Glomerular endothelial cell (primary cell): ENCODE results near the genes USP6NL, ECHDC3 and CAMK1D.

DNA sequence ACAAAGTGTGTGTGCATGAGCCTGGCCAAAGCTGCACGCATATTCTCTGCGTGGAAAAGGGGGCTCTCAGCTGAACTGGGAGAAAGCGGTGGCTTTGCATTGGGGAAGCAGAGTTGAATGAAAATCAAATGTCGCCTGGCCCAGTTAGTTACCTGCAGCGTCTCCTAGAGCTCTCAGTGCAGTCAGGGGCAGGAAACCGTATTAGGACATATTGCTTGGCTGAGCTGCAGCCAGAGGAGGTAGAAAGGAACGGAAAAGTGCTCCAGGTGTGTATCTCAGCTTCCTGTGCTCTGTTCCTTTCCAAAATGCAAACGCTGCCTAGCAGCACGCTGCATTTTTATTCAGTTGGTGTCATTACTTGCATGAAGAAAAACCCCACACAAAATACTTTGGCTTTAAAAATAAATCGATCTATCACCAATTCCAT is 4.9 kb downstream of the GATA3 start:
- RAMPAGE, long total RNA: no peak

- RAMPAGE, long total RNA: no peak
Observed at GRCh38 chr10:8404535-8405195, 350.2 kb downstream of the GATA3 start.

- RAMPAGE, long total RNA: no peak
Observed at GRCh38 chr10:10845045-10845605, 172.5 kb upstream of the CELF2 start.

GRCh38 chr10:11014558-11015241 is 3.0 kb upstream of the CELF2 start:
- RAMPAGE, long total RNA: no peak

DNA sequence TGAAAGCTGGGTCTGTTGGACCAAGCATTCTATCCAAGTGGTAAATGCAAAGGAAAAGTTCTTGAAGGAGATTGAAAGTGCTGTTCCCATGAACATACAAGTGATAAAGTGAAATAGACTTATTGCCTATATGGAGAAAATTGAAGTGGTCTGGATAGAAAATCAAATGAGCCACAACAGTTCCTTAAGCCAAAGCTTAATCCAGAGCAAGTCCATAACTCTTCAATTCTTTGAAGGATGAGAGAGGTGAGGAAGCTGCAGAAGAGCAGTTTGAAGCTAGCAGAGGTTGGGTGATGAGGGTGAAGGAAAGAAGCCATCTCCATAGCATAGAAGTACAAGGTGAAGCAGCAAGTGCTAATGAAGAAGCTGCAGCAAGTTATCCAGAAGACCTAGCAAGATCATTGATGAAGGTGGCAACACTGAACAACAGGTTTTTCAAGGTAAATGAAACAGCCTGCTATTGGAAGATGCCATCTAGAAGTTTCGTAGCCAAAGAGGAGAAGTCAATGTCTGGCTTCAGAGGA is 43.5 kb downstream of the CELF2 start:
- RAMPAGE, long total RNA: no peak

- RAMPAGE, long total RNA: no peak
Observed at GRCh38 chr10:11163062-11163670, 145.5 kb downstream of the CELF2 start.

- RAMPAGE, long total RNA: no peak
Observed at GRCh38 chr10:11236288-11236598, 218.6 kb downstream of the CELF2 start.

DNA sequence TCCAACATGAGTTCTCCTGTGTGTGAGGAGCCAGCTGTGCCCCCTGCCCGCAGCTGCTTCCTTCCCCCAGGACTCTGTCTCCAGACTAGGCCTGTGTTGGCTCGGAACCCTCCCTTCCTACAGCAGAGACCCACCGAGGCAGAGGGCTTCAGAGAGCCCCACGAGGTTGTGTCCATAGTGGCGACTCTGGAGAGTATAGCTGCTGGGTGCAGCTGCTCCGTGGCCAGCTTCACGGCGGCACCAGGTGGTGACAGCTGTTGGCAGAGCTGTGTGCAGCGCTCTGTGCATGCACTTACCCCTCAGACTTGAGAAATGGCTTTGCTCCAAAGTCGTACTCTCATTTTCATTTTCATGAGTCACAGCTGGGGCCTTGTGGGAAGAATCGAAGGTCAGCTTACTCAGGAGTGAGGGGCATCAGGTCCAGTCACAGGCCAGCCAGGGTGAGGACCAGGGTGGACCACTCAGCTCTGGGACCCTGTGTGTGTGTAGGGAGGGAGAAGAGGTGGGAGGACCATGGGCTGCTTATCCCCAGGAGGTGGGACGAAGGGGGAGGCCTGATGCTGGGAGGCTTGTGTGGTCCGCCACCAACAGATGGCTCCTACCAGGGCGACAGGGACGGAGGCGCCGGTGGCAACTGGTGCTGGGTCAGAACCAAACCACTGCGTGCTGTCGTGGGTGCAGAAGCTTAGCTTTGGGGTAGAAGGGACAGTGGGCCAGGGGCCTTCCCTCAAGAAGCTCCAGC is 224.8 kb downstream of the CELF2 start:
- RAMPAGE, long total RNA: no peak

DNA sequence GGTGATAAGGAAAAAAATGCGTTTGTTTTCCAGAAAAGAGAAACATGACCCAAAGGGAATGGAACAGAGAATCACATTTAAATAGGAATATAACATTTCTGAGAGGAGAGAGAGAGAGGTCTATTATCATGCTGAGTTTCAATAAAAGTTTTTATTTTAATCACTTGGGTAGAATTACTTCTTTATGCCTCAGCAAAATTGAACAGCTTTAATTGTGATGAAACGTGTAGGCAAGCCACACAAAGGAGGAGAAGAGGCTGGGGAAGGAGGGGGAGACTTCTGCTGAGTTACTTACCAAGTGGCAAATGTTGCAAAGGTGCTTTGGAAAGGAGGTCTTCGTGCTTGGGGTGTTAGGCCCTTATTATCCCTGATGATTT is 251.7 kb downstream of the CELF2 start:
- RAMPAGE, long total RNA: no peak

DNA sequence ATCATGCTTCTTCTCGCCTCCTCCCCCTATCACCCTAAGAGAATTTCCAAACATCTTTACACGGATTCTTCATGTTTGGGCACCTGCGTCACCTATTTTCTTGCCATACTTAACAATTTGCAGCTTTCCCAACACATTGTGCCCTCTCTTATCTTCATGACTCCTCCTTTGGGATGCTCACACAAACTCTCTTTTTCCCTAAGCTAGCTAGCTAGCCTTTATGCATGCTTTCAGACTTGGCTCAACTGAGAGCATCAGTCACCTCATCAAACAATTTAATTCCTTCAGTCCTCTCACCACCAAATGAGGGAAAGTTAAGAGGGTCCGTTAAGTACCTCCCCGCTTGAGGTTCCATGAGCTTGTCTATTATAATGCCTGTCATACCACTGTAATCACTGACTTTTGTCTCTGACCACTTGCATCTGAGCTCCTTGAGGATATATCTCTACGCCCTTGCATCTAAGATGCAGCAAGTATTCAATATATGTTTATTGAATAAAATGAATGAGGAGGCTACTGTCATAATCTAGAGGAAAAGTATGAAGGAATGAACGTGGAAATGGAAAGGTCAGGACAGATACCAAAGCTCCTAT is 41.5 kb downstream of the USP6NL start:
- RAMPAGE, long total RNA: no peak

DNA sequence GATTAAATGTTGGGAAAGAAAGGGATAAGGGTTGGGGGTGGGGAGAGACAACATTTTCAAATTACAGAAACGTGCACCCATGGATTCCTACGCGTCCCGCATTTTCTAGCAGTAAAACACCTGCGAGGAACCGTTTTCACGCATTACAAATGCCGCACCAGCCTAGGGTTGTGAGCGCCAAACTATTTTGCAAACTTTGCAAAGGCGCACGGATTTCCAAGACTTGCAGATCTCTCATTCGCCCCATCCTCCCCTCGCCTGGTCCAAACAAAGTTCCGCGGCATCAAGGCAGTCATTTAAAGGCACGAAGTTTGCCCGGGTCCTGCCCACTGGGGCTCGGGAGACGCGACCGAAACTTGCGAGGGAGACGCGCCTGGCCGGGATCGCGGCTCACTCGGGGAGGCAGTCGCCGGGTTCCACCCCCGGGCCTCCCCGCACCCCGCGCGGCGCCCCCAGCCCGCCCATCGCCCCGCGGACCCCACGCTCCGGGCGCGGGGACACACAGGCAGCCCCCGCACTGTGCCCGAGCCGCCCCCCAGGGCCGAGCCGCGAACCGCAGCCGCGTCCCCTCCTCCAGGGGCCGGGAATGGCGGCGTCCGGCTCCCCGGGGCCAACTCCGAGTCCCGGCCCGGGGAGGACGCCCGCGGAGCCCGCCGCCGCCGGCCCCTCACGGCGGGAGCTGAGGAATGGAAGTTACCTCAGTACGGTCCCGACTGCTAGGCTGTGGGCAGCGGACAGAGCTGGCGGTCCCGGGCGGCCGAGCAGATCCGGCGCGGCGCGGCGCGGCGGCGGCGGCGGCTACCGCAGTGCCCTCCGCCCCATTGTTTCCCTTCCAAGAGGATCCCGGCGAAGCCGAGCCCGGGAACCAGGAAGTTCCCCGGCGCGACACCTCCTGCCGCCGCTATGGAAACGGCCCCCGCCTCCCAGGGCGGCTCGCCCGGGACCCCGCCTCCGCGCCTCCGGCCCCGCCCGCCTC is at the start of gene USP6NL:
Gene USP6NL, minus strand, starts transcription at position 905 of the 976 bp plus-strand sequence.
- RAMPAGE, long total RNA: no peak

DNA sequence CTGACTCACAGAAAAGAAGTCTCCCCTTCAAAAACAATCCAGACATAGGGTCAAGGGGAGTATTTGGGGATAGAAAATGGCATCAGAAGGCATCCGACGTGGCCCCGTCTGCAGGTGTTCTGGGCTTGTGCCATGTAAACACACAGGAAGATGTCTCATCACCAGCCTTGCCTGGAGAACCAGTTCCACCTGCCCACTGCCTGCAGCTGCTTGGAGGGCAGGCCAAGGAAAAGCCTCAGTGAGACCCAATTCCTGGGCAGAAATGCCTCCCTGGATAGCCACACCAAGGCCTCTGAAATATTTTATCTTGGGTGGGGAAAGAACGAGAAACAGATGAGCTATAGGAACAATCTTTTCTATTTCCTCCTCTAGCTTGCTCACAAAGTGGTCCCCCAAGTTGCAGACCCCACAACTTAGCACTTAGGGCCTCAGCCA is 54.4 kb upstream of the ECHDC3 start:
- RAMPAGE, long total RNA: no peak

GRCh38 chr10:11742317-11743472 is at the start of gene ECHDC3:
Gene ECHDC3, plus strand, starts transcription at chr10:11742382.
- RAMPAGE, long total RNA: no peak

GRCh38 chr10:11825499-11826552 is 2.7 kb downstream of the PROSER2 start:
- RAMPAGE, long total RNA: no peak

DNA sequence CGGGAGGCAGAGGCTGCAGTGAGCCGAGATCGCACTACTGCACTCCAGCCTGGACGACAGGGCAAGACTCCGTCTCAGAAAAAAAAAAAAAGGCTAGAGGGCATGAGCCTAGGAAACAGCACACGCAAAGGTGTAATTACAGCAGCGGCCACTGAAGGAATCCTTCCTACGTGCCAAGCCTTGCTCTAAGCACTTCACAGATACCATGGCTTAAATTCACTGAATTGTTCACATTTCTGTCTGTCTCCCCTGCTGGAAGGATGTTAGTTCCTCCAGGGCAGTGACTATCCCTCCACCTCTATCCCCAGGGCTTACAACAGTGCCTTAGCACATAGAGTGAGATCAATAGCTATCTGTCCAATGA is 92.9 kb downstream of the PROSER2 start:
- RAMPAGE, long total RNA: no peak

- RAMPAGE, long total RNA: no peak
Observed at GRCh38 chr10:12349285-12350131, at the start of gene CAMK1D. Gene CAMK1D, plus strand, starts transcription at chr10:12349547.

DNA sequence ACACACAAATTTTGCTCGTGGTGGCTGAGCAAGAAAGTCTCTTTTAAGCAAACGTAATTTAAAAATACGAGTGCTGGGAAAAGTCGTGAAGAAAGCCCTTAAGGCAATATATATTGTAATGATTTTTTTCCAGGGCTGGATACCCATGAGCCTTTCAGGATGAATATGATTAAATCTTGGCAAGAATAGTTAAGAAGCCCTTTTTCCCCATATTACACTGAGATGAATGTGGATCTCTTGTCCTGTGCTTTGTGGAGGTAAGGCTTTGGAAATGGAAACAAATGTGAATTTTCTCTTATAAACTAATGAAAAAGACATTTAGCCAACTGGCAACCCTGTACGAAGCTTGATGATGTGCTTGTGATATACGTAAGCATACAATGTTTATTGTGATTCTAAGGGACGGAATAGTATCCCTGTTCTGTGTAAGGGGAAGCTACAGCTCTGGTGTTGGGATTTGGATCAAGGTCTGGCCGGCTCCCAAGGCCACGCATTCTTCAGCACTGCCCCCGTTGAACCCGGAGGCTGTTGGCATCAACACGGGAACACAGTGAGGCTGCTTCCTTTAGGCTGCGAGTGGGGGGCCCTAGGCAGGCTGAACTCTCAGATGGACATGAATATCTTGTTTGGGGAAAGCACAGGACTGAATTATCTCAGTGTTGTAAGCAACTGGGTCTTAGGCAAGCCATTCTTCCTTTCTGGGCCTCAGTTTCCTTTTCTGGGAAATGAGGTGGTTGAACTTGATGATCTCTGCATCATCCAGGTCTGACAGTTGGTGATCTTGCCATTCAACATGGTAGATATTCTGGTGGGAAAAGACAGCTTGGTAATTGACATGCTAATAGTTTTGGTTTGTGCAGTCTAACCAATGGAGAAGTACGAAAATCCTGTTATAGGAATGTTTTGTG is 180.6 kb downstream of the CAMK1D start:
- RAMPAGE, long total RNA: no peak

GRCh38 chr10:12531255-12531445 is 181.8 kb downstream of the CAMK1D start:
- RAMPAGE, long total RNA: no peak

- RAMPAGE, long total RNA: no peak
Observed at GRCh38 chr10:12615304-12615606, 265.9 kb downstream of the CAMK1D start.

- RAMPAGE, long total RNA: no peak
Observed at GRCh38 chr10:12774597-12774836, 227.0 kb downstream of the CCDC3 start.